Measurements from ENCODE around the gene ZSWIM8.

DNA sequence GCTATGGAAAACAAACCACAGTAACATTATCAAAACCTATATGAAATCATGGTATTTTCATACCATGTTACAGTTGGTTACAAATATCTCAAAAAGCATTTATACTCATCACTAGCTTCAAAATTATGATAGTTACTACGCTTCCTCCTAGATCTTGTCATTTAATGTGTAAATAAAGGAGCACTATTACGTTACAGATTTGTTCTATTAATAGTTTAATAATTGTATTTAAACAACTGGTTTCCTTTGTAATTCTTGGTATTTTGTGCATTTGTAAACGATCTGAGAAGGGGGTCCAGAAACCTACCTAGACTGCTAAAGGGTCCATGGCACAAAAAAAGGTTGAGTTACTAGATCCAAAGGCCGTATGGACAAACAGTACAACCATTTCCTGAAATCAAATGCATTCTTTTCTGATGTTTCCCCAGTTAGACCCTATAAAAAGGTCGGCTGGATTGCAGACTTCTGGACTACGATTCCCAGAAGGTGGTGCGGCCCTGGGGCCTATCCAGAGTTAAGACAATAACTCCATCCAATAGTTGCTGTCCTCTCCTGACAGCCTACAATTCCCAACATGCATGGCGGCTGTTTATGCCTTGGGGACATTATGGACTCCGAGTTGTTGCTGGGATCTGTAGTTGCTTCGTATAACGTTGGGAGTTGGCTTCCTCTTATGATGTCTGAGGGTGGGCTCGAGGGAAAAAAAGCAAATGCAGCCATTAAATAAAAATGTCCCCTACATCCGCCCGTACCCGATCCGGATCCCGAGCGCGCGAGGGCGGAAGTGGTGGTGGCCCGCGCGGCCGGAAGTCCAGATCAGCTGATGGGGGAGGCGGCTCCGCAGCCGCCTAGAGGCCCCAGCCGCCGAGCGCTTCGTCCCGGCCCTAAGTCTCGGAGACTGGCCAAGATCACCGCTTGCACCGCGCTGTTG is at the start of gene ZSWIM8:
ZSWIM8 (plus strand) TSS at position 843 of the 931 bp plus-strand sequence.
- PRO-cap = unidirectional peak, plus-strand start at position 579 of the sequence; bidirectional peak, plus-strand start at position 887 of the sequence, minus-strand start at position 786 of the sequence
- RRBS = 2% methylated on average over 21 of the region's 37 CpGs

GRCh38 chr10:73888305-73888920 is 14.1 kb upstream of the CAMK2G start:
- PRO-cap = no peak
- RRBS = no CpG with 5 or more reads among the region's 5 CpGs

DNA sequence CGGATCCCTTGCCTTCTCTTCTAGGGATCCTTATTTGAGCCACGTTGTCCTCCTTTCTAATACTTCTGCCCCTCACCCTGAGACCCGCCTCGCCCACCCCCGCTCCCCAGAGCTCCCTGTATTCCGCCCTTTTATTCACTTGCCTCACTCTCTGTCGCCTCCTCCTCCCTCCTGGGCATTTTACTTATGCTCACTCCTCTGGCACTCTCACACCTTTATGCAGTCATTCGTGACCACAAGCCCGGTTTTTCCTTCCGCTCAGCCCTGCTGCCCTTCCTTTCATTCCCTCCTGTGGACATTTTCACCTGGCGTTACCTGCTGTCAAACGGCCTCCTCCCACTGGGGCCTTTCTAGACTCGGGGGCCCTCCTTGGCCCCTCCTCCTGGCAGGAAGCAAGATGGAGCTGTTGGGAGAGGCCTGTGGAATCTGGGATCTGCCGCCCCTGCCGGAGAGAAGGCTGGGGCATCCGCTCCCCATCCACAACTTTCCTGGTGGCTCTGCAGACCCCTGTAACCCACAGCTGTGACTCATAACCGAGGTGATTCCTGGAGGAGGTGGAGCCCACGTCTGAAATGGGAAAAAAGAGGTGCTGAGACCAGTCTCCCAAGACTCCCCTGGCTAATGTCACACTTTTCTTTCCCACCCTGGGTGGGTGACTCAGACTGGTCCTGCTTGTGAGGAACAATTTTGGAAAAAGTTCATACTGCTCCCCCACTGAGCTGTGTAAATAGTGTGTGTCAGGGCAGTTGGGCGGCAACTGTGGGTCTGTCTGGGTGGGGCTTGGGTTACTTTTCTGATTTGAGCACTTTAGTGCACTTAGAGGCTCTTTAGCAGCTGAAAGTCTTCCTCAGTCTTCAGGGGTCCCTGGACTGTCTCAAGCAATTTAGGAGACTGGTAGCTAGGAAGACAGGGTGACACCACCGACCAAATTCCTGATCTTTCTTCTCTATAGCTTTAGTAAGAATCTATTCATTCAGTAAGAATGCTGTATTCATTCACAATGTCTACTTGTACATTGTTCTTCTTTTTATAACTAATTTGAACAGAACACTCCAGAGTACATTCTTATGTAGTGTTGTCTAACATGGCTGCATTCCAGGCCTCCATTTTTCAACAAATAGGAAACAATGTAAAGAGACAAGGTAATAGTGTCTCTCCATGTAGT is 1.3 kb downstream of the VCL start:
- PRO-cap = bidirectional peak, plus-strand start at position 530 of the sequence, minus-strand start at position 341 of the sequence
- RRBS = no CpG with 5 or more reads among the region's 20 CpGs

GRCh38 chr10:74113866-74114700 is 36.5 kb downstream of the AP3M1 start:
- PRO-cap = no peak
- RRBS = no CpG with 5 or more reads among the region's 16 CpGs

- PRO-cap = no peak
- RRBS = no CpG with 5 or more reads among the region's 2 CpGs
Measured at GRCh38 chr10:74152388-74152949, 1.4 kb downstream of the ADK start.

DNA sequence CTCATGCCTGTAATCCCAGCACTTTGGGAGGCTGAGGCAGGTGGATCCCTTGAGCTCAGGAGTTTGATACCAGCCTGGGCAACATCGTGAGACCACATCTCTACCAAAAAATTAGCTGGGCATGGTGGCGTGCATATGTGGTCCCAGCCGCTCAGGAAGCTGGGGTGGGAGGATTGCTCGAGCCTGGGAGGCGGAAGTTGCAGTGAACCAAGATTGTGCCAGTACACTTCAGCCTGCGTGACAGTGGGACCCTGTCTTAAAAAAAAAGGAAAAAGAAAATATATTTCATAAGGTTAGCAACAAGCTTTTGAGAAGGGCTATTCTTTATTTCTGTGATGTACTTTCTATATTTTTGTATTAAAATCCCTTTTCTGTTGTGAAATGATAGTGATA is 17.9 kb downstream of the ADK start:
- PRO-cap = no peak
- RRBS = no CpG with 5 or more reads among the region's 6 CpGs

DNA sequence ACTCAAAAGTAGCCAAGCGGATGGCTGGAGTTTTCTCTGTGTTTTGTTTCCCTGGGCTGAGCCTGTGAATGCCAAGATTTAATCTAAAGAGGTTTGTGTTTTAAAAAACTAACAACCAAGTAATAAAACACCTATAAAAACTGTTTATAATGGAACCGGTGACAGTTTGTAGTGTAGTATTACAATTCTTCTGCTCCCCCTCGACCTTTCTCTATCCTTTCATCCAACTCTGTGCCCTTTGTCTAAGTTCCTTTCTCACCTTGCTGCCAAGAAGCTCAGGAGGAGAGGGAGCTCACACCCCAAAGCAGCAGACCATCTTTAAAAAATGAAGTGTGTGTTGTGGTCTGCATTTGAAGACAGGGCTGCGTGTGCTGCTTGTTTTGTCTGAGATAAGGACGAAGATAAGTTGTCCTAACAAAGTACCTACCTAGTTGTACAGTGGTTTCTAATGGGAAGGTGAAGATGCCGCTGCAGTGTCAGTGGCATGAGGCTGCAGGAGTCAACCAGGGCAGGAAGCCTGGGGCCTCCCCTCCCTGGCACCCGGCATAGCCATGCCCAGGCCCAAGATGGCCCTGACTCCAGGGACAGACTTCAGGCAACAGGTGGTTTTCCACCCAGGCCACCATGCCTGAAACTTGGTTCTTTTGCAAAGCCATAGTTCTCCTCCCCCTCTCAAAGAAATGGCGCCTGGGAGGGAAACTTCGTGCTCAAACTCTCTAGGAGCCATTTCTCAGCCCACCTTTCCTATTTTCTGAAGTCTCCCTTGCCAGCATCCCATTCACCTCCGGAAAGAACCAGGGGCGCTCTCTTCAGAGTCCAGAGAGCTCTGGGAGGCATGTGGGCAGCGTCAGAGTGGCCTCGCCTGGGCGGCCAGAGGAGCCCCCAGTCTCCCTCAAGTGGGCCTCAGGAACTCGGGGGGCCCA is 2.3 kb upstream of the KAT6B start:
- PRO-cap = no peak
- RRBS = no CpG with 5 or more reads among the region's 15 CpGs

GRCh38 chr10:74865729-74866295 is 39.4 kb downstream of the KAT6B start:
- PRO-cap = no peak
- RRBS = no CpG with 5 or more reads among the region's 6 CpGs

GRCh38 chr10:74923723-74924187 is 97.4 kb downstream of the KAT6B start:
- PRO-cap = no peak
- RRBS = no CpG with 5 or more reads among the region's 3 CpGs

DNA sequence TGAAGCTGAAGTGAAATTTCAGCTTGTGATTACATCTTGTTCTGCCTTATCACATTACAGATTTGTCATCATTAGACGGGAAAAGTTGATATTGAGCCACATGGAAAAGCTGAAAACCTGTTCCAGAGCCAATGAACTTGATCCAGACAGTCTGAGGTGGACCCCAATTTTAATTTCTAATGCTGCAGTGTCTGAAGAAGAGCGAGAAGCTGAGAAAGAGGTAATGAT is 52.5 kb downstream of the DUSP29 start:
- PRO-cap = no peak
- RRBS = no CpG with 5 or more reads among the region's 2 CpGs

- PRO-cap = no peak
- RRBS = 93% methylated on average over 1 of the region's 68 CpGs
Measured at GRCh38 chr10:75043391-75044262, 29.8 kb downstream of the DUSP29 start.

DNA sequence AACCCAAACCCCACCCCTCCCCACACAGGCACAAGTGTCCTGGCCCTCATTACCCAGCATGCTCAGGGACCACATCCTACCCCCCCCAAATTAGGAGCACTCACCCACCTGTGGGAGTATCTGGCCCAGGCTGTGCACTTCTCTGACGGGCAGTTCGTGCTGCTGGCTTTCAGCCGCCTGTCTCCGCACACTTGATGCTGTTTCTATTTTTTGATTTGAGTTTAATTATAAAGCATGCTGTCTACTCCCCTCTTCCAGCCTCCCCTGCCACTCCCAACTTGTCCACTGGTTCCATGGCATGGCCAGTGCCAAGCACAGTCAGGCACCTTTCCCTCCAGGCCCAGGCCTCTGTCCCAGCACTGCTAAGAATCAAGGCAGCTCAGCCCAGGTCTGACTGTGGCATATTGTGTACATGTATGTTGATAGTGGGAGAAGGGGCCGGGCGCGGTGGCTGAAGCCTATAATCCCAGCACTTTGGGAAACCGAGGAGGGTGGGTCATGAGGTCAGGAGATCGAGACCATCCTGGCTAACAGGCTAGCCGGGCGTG is 2.5 kb upstream of the DUSP13 start:
- PRO-cap = no peak
- RRBS = no CpG with 5 or more reads among the region's 11 CpGs

- PRO-cap = no peak
- RRBS = no CpG with 5 or more reads among the region's 6 CpGs
Measured at GRCh38 chr10:75112381-75112724, 897 bp downstream of the SAMD8 start.

GRCh38 chr10:75229148-75230272 is 6.2 kb downstream of the COMTD1 start:
- PRO-cap = no peak
- RRBS = no CpG with 5 or more reads among the region's 8 CpGs

GRCh38 chr10:75283720-75284407 is 48.1 kb upstream of the COMTD1 start:
- PRO-cap = no peak
- RRBS = no CpG with 5 or more reads among the region's 11 CpGs

GRCh38 chr10:75358151-75358553 is 43.4 kb downstream of the ZNF503 start:
- PRO-cap = no peak
- RRBS = no CpG with 5 or more reads among the region's 6 CpGs

GRCh38 chr10:75375895-75376353 is 25.6 kb downstream of the ZNF503 start:
- PRO-cap = no peak
- RRBS = no CpG with 5 or more reads among the region's 2 CpGs

DNA sequence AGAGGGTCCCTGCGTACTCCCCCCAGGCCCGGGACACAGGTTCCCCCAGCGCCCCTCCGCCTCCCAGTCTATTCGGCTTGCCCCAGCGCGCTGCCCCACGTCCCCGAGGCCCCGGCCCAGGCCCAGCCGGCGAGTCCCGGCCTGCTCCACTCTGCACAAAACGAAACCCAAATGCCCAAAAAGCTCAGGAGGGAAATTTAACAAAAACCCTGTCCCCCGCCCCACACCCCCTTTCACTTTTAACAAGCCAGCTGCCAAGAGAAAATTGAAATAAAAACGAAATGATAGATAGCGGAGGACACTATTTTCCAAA is 4.3 kb downstream of the ZNF503 start:
- PRO-cap = no peak
- RRBS = 99% methylated on average over 8 of the region's 17 CpGs

- PRO-cap = bidirectional peak, plus-strand start at chr10:75404456, minus-strand start at chr10:75404400; bidirectional peak, plus-strand start at chr10:75404674, minus-strand start at chr10:75404659
- RRBS = 4% methylated on average over 9 of the region's 45 CpGs
Measured at GRCh38 chr10:75404078-75404752, 2.7 kb upstream of the ZNF503 start.

DNA sequence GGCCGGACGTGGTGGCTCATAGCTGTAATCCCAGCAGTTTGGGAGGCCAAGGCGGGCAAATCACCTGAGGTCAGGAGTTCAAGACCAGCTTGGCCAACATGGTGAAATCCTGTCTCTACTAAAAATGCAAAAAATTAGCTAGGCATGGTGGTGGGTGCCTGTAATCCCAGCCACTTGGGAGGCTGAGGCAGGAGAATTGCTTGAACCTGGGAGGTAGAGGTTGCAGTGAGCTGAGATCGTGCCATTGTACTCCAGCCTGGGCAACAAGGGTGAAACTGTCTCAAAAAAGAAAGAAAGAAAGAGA is 9.3 kb downstream of the LRMDA start:
- PRO-cap = no peak
- RRBS = no CpG with 5 or more reads among the region's 4 CpGs

Data from Caco-2 (cell line).